ENCODE measurements around the gene MFSD10.

DNA sequence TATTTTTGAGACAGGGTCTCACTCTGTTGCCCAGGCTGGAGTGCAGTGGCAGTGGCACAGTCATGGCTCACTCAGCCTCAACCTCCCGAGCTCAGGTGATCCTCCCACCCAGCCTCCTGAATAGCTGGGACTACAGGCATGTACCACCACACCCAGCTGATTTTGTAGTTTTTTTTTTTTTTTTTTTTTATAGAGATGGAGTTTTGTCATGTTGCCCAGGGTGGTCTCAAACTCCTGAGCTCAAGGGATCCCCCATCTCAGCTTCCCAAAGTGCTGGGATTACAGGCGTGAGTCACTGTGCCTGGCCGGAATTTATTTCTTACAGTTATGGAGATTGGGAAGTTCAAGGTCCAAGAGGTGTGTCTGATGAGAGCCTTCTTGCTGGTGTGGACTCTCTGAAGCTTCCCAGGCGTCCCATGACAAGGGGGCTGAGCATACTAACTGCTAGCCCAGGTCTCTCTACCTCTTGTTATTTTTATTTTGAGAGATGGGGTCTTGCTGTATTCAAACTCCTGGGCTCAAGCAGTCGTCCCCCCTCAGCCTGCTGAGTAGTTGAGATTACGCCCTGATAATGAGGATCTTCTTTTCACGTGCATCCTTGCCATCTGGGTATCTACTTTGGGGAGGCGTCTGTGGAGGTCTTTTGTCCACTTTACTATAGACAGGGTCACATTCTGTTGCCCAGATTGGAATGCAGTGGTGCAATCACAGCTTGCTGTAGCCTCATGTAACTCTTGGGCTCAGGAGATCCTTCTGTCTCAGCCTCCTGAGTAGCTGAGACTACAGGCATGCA is 2.9 kb upstream of the NSD2 start:
- PRO-cap, result no peak

DNA sequence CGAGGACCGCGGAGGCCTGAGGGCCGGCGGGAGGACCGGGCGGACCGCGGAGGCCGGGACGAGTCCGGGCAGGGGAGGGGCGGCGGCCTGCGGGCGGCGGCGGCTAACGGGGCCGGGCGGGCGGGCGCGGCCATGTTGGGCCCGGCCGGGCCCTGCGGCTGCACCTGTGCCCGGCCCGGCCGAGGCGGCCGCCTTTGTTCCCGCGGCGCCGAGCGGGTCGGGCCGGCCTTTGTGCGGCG is 487 bp downstream of the NSD2 start:
- PRO-cap, result no peak

DNA sequence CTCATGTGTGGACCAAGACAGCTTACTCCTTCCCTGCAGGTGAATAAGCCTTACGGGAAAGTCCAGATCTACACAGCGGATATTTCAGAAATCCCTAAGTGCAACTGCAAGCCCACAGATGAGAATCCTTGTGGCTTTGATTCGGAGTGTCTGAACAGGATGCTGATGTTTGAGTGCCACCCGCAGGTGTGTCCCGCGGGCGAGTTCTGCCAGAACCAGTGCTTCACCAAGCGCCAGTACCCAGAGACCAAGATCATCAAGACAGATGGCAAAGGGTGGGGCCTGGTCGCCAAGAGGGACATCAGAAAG is 49.4 kb downstream of the NELFA start:
- PRO-cap, result no peak

- PRO-cap, result no peak
These were observed 17.1 kb downstream of the NELFA start for GRCh38 chr4:1991328-1992323.

DNA sequence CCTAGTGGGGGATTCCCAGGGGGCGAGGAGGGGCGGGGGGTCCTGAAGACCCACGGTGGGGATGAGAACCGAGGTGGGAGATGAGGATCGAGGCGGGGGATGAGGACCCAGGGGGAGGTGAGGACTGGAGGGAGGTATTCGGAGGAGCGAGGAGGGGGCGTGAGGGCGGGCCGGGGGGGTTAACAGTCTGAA is 431 bp downstream of the NELFA start:
- PRO-cap, result no peak

DNA sequence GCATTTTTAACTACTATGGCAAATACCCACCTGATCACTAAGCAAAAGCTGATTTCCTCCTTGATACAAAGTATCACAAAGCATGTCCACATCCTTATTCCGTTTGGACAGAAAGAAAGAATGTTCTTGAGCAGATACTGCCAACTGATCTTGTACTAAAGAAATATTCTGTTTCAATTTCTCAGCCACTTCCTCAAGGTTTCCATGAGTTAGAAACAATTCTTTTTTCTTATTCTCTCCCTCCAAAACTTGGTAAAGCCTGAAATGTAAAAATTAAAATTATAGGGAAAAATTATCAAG is 5.8 kb downstream of the HAUS3 start:
- PRO-cap, result no peak

DNA sequence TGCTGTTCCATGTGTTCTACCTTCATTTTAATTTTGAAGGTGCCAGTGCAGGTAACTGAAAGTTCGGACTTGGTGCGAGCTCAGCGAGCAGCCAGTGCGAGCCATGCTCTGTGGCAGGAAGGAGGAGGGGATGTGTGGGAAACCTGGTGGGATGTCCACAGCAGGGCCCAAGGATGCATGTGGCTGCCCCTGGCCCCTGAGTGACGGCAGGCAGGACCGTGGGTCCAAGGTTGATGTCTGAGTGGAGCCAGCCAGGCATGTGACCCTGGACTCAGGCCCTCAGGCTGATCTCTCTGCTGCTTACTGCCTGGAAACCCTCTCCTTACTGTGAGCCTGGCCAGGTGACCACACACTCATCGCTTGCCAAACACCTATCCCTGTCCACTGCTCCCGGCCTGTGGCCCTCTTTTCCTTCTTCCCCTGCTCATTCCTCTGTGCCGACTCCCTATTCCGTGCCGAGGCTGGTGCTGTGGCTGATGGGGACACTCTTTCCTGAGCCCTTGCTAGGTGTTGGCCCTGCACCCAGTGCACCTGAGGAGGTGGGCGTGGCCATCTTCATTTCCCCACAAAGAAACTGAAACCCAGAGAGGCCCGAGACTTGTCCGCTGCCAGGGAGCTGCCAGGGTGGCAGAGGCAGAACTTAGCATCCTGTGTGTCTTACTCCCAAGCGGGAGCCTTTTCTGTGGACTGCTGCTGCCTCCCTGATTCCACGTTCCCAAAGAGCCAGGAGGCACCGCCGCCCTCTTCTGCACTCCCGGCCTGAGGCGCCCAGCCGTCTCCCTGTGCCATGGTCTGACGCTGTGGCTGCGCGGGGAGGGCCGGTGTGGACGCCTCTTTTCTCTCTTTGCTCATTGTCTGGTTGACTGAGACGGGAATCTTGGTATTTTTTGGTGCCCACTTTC is 11.3 kb upstream of the RNF4 start:
- PRO-cap, result no peak

GRCh38 chr4:2484679-2485515 is 16.0 kb downstream of the RNF4 start:
- PRO-cap, result bidirectional peak, plus-strand start at chr4:2485299, minus-strand start at chr4:2485178

DNA sequence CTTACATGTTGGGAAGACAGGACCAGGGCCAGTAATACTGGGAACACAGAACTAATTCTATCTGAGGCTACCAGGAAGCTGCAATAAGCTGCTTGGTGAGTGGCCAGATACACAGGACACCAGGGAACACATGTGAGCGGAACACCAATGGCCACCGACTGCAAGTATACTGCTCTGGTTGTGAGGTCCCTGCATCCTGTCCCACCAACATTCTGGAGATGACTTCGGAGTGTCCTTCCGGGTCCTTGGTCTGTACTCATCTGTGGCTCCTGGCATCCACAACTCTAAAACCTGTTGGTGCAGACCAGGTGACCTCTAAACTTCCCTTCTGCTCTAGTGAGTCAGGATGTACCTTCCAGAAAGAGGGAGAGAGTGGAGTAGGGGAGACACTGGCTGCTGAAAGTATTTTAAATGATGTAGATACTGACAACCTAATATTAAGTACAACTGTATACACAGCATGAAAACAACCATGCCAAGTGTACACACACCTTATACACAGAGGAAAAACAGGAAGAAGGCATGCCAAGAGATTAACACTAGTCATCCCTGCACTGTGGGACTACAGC is 2.6 kb downstream of the TNIP2 start:
- PRO-cap, result unidirectional peak, plus-strand start at position 358 of the sequence

GRCh38 chr4:2797588-2798337 is 4.9 kb downstream of the SH3BP2 start:
- PRO-cap, result no peak

DNA sequence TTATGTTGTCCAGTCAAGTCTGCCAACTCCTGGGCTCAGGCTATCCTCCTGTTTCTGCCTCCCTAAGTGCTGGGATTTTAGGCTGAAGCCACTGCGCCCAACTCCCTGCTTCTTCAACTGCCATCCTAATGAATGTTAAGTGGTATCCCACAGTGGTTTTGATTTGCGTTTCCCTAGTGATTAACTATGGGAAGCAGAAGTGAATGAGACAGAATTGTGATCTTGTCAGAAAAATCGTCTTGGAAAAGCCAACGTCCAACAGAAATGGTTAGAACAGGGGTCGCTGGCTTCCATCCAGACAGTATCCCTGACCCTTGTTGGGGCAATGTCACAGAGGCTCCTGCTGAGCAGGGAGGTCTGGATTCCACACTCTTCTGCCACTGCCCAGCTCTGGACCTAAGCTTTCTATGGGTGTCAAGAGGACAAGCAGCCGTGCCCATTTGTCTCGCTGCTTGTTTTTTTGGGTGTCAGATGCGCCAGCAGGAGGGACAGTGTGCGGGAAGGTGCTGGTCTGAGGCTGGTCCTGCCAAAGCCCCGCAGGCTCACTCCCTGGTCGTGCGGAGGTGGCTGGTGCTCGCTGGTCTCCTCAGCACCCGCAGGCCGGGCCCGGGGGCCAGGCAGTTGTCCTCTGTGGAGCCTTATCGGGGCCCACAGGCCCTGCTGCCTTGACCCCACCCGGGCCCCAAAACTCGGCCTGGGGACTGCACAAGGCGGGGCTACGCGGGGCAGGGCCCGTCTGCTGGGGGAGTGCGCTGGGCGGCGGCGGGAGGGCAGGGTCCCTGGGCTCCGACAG is 697 bp upstream of the ADD1 start:
- PRO-cap, result no peak

DNA sequence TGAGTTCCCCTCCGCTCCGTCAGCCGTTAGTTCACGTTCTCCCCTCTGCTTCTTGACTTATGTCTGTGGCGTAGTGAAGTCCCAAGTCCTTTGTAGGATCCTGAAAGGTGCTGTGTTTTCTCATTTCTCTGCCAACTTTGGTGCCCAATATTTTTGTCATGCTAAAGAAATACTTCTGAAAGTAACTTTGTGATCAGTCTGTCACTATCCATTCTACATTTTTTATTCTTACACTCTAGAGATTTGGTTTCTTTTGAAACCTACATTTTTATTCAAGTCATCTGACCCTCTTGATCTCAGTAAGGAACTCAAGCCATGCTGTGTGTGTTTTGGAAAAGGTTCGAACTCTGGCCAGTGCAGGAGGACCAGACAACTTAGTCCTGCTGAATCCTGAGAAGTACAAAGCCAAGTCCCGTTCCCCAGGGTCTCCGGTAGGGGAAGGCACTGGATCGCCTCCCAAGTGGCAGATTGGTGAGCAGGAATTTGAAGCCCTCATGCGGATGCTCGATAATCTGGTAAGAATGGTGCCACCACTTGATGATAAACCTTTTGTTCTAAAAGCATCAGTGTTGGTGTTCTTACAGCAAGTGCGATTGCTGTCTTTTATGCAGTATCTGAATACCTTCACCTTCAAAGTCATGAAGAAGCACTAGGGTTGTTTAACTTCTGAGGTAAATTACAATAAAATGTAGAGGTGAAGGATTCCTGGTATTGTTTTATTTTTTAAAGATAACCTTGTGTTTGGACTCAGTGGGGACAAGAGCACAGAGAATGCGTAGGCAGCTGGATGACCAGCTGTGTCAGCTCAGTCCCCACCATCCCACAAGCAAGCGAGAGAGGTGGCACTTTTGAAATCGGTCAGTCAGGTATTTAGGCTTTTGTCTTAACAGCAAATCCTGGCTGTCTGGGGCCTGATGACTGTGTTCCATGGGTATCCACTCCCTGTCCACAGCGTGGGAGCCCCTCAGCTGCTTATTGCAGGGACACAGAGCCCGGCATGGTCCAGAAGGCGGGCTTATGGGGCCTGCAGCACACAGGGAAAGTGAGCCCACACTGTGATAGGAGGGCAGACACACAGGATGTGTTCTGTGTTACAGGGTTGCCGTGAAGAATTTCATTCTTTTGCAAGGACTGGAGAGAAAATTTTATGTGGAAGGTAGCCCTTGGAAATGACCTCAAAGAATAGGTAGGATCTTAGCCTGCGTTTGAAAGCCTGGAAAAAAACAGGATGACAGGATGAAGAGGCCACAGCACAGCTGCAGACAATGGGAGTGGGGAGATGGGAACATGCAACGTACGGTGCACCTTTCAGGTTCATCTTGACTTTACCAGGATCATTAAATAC is 35.2 kb downstream of the MFSD10 start:
- PRO-cap, result no peak

- PRO-cap, result bidirectional peak, plus-strand start at chr4:2934916, minus-strand start at chr4:2934808
These were observed at the start of gene MFSD10 for GRCh38 chr4:2934705-2935064. TSS of gene MFSD10 (minus strand) at chr4:2934825.

DNA sequence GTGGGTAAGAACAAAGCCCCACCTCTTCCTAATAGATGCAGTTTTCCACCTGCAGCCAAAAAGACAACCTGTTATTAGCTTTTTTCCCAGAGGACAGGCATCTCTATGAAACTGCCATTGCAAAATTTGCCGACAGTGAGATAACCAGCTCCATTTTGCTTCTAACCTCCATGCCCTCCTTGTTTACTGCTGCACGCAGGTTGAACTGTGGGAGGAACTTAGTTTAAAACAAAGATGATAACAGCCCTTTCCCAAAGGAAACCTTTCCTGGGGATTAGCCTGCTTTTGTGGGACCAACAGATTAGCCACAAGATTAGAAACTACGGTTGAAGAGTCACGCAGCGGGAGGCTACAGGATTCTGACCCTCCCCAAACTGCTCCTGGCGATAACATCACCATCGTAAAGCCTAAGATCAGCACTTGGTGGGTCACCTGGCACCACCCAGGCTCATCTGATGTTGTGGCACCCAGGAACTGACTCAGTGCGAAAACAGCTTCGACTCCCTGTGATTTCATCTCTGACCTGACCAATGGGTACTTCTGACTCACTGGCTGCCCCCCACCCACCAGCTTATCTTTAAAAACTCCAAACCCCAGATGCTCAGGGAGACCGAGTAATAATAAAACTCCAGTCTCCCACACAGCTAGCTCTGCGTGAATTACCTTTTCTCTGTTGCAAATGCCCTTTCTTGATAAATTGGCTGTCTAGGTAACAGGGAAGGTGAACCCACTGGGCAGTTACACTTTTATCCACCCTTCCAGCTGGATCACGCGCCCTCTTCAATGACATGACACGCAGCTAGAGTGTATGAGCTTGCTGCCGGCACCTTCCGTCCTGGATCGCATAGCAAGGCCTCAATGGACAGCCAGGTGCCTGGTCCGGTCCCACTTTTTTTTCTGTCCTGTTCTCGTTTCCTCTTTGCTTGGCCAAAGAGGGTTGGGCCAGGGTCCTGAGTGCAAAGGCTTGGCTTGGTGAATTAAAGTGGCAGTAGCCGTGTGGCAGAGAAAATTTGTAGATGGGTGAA is 1.4 kb upstream of the MFSD10 start:
- PRO-cap, result unidirectional peak, minus-strand start at position 454 of the sequence

- PRO-cap, result no peak
These were observed 5.8 kb upstream of the MFSD10 start for GRCh38 chr4:2940250-2941034.

- PRO-cap, result no peak
These were observed 5.6 kb downstream of the NOP14 start for GRCh38 chr4:2957547-2958107.

GRCh38 chr4:3040346-3040981 is 34.0 kb upstream of the HTT start:
- PRO-cap, result no peak

GRCh38 chr4:3202850-3203861 is 45.8 kb upstream of the MSANTD1 start:
- PRO-cap, result no peak

DNA sequence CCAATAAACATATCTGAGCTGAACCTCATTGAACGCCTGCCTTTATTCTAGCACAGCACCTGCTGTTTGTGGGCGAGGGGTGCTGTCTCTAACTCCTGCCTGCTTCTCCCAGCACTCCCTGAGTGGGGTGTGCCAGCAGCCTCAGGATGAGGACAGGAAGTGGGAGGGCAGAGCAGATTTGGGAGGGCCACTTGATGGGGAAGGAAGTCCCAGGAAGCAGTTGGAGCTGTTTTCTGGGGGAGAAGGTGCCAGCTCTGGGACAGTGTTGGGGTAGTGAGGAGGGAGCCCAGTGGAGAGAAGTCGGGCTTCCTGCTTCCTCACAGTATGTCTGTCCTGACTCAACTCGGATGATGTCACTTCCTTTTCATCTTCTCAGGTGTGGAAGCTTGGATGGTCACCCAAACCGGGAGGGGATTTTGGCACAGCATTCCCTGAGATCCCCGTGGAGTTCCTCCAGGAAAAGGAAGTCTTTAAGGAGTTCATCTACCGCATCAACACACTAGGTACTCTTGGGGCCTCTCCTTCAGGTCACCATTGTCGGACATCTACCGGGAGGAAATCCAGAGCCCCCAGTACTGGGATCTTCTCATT is 29.1 kb upstream of the MSANTD1 start:
- PRO-cap, result no peak

DNA sequence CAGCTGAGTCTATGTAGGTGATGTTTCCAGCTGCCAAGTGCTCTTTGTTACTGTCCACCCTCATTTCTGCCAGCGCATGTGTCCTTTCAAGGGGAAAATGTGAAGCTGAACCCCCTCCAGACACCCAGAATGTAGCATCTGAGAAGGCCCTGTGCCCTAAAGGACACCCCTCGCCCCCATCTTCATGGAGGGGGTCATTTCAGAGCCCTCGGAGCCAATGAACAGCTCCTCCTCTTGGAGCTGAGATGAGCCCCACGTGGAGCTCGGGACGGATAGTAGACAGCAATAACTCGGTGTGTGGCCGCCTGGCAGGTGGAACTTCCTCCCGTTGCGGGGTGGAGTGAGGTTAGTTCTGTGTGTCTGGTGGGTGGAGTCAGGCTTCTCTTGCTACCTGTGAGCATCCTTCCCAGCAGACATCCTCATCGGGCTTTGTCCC is 6.1 kb upstream of the MSANTD1 start:
- PRO-cap, result no peak